ENCODE measurements around a stretch of chr2.

GRCh38 chr2:28634794-28635963 is 116.5 kb upstream of the PPP1CB start:
- PRO-cap, result no peak

DNA sequence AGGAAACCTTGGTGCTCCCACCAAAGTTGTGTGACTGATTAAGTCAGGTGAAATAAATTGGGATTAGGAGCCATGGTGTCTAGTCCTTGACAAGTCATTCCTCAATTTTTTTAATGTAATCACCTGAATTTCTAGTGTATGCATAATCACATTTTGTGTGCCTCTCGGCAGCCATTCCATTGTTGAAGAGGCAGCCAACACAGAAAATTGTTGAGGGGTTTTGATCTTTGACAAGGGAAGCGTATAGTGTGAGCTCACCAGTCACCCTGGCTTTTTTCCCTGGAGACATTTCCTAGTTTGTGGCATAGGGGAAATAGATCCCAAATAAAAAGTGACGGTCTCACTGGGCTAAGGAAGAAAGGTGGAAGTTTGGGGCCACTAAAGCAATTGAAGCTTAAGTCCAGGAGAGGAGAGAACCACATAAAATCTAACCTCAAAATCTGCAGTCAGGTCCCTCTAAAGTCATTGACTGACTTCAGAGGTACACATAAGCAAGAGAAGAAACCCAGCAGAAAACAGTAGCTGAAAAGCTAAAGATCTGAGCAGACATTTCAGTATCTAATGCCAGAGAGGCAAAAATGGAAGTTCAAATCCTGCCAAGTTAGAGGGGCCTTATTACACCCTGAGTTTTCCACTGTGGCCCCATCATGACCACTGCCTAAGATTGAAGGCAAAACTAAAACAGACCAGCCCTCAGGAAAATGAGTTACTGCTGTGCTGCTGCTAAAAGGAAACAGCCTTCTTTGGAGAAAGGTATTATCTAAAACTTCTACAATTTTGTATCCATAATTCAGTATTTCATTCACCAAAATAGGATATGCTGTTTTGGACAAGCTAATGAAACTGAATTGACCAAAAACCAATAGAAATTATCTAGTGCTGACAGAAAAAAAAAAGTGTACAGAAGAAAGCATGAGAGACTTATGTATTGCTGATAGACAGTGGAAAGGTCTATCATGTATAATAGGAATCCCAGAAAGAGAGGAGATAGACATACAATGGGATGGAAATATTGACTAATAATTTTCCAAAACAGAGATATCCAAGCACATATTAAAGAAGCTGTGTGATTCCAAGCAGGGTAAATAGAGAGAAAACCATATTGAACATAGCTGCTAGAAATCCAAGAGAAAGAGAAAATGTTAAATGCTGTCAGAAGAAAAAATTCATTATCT is 16.7 kb downstream of the PPP1CB start:
- PRO-cap, result no peak

DNA sequence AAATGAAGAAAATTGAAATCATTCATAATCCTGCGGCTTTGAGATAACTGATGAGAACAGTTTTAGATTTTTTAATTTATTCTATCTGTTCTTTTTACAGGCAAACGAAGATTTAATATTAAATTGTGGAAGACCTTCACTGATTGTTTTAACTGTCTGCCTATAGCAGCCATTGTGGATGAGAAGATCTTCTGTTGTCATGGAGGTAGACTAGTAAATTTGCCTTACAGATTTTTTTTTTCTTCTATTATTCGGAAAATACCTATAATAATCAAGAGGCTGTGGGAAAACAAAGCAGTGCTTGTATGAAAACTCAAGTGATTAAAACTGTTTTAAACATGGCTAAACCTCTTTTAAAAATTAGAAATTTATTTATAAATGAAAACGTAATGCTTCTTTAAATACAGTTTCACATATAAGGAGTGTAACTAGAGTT is 29.0 kb upstream of the SPDYA start:
- PRO-cap, result no peak

DNA sequence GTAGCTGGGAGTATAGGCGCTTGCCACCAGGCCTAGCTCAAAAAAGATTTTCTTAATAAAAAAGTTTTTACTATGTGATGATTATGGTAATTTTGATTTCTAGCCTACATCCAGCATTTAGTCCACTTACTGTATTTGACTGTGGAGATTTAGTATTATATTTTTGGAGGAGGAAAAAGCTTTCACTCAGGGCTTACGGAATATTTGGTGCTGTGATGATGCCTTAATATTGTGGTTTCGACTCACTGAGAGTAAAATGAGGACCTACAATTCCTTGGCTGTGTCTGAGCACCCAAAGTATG is 18.9 kb downstream of the WDR43 start:
- PRO-cap, result unidirectional peak, plus-strand start at position 208 of the sequence

- PRO-cap, result no peak
These were observed 29.9 kb downstream of the WDR43 start for GRCh38 chr2:28924132-28924948.

- PRO-cap, result no peak
These were observed 39.0 kb upstream of the TOGARAM2 start for GRCh38 chr2:28942093-28942467.

DNA sequence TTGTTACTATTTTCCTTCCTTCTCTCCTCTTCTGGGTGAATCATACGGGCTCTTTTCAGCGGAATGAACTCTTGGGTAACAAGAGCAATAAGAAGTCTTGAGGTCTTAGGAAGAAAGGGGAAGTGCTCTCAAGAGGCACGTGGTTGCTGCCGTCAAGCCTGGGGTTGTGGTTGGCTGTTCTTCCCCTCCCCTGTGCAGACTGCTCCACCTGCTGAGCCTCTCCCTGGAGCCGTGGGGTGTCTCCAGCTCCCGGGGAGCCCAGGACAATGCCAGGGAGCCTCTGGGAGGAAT is 19.4 kb downstream of the TOGARAM2 start:
- PRO-cap, result no peak

DNA sequence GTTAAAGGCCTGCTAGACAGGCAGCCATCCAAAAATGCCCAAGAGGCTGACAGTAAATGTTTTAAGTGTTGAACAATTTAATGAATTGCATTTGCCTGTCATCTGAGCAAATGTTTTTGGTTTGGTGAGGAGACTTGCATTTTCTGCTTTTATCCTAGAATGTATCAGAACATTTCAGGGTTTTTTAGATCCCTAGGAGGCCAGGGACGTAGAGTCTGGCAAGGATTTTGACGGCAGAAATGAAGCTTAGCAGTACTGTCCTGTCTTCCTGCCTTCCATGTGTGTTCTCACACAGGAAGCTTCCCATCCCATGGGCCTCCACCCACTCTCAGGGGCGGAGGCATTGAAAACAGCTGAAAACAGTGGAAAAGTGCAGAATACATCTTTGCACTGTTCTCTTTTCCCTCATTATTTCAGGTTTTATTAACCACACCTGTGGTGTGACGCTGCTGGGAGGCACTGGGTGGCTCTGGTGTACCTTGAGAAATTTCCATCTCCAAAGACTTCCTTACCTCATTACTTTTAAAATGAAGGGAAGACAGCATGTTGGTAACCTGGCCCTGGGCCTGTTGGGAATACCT is 20.6 kb downstream of the PCARE start:
- PRO-cap, result no peak

DNA sequence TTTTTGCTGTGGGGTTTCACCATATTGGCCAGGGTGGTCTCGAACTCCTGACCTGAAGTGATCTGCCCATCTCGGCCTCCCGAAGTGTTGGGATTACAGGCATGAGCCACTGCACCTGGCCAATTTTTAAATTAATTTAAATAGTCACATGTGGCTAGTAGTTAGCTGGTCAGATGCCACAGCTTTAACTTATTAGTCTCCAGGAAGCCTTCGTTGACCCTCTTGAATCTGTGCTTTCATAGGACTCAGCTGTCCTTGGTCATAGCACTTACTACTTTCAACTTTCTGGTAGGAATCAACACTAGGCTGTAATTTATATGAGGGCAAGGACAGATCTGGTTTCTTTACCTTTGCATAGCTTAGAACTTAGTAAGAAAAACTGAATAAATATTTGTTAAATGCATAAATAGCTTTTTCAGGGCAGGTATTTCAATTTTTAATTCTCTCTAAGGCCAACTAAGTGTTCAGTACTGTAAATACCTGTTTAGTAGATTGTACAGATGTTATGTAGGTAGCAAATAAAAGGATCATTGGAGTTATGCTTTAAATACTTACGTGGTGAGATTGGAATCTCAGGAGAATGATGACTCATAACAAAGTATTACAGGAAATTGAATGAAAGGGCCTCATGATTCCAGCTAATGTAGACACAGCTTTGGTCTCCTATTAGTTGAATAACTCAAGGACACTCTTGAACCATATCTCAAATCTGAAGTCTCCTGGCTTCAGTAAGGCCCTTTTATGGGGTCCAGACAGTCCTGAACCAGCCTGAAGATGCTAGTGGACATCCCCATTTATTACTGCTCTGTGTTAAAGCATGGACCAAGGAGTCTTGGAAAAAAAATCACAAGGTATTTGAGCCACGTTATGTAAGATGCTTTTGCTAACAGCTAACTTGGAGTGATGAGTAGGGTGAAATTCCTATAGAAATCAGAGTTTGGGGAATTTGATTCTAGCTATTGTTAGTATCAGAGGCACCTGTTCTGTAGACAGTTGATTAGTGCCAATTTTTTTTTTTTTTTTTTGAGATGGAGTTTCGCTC is 2.6 kb downstream of the CLIP4 start:
- PRO-cap, result no peak

DNA sequence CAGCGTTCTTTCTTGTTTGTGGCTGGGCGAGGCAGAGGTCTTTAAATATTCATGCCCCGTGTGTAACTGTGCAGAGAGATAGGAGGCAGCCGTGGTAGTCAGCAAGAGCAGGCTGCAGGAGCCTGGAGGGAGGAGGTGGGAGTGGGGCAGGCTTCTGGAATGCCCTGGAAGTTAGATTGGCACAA is 199.8 kb downstream of the CLIP4 start:
- PRO-cap, result no peak

DNA sequence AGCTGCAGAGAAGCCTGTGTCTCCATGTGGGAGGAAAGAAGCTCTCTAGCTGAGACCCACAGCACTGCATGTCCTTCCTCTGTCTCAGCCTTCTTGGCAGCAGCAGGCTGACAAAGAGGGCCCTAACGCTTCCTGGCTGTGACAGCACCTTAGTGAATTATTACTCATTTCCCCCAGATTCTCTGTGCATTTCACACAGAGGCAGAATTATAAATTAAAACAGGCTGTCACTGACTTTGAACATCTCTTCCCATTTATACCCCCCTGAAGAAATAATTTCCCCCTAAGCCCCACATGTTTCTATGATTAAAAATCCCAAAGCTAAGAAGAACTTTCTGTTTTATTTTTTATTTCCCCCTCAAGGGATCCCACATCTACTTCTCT is 206.9 kb downstream of the CLIP4 start:
- PRO-cap, result no peak

- PRO-cap, result no peak
These were observed 1.7 kb downstream of the YPEL5 start for GRCh38 chr2:30148547-30148819.

- PRO-cap, result no peak
These were observed 4.9 kb upstream of the LBH start for GRCh38 chr2:30226196-30227025.

- PRO-cap, result no peak
These were observed 2.9 kb downstream of the LBH start for GRCh38 chr2:30233995-30234939.

GRCh38 chr2:30267009-30267610 is 35.8 kb downstream of the LBH start:
- PRO-cap, result no peak

DNA sequence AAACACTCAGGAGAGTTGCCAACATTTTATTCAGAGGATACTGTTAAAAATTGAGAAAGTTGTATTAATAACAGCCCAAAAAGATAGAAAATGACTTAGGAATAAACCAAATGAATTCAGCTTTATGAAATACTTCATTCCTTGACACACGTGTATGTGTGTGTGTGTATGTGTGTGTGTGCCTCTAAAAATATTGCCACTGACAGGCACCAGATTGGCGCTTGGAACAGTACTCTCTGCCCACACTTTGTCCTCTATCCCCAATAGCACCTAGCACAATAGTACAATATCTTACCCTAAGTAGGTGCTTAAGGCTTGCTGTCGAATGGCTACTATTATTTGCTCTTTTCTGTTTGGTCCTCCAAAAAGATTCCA is 43.5 kb upstream of the LCLAT1 start:
- PRO-cap, result no peak

- PRO-cap, result no peak
These were observed 158.3 kb downstream of the GALNT14 start for GRCh38 chr2:30979859-30980425.

- PRO-cap, result no peak
These were observed 82.0 kb upstream of the XDH start for GRCh38 chr2:31496227-31497320.

DNA sequence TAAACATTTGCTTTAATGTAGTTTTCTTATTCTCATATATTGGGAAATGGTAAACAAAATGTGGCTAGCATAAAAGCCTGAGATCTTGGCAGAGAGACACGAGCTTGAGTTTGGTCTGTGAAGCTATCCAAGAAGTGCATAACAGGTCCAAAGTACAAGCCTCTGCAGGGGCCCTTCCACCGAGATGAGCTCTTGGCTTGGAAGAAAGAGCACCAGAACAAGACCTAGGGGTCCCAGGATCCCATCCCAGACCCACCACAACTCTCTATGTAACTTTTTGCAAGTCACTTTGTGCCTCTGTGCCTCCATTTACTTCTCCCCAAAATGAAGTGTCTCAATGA is 124.2 kb upstream of the SRD5A2 start:
- PRO-cap, result no peak

DNA sequence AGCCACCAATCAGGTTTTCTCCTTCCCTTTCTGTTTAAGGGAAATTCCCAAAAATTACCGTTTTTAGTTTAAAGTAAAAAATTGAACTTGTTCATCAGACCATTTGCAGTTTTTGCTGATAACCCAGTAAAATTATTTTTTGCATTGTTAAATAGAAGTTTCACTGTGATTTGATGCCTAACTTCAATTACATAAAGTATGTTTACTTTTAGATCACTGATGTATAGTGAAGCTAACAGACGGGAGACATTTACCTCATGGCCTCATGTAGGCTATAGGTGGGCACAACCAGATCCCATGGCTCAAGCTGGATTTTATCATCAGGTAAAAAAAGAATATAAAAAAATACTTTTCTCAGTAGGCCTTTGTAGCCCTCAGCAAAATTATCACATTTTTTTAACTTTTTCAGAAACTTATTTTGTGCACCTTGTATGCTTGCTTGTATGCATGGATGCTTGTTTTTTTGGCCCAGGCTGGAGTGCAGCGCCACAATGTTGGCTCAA is 35.1 kb downstream of the BIRC6 start:
- PRO-cap, result no peak

Measured in LUHMES (cell line).